Frontal cortex (tissue), 2 donors: ENCODE data around the gene LYRM2.

DNA sequence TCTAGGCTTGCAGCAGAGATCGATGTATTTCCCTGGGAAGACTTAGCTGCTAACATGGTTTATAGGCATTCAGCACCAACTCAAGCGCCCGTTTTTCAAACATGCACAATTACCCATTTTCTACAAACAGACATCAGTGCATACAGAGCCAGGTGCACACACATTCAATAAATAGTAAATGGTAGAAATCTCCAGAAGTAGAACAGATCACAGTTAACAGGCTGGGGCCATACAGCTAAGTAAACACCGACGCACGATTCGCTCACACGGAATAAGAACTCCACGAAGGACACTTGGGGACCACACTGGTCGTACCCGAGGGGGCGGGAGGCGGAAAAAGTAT, 744 bp downstream of the CNR1 start:
- RAMPAGE, long total RNA: no peak

DNA sequence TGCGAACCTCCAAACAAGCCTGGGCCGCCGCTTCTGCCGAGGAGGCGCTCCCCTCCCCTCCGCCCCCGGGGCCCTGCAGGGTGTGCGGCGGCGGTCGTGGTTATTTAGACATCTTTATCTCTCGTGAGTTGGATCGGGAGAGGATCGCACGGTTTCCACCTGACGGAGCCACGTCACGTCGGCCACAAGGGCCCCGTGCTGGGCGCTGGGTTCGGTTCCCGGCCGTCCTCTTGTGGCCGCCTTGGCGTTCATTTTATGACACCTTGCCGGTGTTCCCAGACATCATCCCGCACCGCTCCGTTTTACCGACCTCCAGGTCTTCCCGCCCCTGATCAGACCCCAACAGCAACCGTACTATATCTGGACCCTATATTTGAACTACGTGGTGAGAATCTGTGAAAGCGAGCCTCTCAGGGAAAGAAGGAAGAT, 1.3 kb upstream of the CNR1 start:
- RAMPAGE, long total RNA: no peak

DNA sequence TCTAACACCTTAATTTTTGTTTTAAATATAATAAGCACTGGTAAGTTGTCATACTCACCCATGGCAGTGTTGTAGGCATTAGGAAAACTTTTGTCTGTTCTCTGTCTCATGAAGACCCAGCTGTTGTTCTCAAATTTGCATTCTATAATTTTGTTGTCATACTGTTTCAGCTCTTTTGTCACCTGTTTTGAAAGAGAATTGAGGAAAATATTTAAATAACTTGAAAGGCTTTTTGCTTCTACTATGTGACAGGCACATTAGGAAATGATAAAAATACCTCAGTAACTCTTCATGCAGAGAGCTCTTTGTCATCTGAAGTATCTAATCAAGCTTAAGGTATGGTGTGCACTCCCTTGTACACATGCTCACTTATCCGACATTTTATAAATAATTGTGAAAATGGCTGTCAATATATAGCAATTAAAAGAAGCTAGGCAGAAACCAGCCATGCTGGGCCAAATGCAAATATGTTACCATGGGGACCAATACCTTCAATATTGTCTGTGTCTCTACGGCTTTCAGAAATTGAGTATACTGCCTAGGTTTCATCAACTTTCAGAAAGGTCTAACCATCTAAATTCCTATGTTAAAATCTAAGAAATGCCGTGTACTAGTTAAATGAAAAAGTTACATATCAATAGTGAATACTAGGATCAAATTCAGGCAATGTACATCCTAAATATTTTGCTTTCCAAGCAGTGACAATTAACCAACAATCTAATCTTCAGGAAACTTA, 349.0 kb downstream of the RNGTT start:
- RAMPAGE, long total RNA: no peak

DNA sequence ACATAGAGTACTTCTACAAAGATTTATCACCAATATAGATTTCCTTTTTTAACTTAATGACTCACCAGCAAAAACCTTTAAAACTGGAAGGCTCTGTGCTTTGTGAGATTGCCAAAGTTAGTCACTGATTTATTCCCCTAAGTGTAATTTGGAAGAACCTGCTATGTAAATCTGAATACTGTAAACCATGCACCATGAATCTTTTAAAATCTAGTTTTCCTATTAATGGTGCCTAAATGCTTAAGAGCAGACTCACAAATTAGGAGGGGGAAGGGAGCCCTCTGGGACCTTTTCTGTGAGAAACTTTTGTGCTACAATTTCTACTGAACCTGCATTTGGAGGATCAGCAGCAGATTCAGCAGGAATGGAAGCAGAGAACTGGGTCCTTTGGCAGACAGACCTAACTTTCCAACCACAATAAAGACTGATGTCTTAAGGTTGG, 57.7 kb upstream of the PNRC1 start:
- RAMPAGE, long total RNA: no peak

- RAMPAGE, long total RNA: no peak
Observed at GRCh38 chr6:89158084-89158746, 12.4 kb downstream of the PM20D2 start.

- RAMPAGE, long total RNA: no peak
Observed at GRCh38 chr6:89297776-89298153, 17.3 kb downstream of the GABRR2 start.

- RAMPAGE, long total RNA: start-site peak on the minus strand at chr6:89638410-89638507, 51 and 7 reads in 2 replicates; start-site peak on the minus strand at chr6:89638734-89638749, 211 and 30 reads in 2 replicates
Observed at GRCh38 chr6:89638298-89639298, at the start of gene LYRM2. TSS of gene LYRM2 (minus strand) at chr6:89638747.

DNA sequence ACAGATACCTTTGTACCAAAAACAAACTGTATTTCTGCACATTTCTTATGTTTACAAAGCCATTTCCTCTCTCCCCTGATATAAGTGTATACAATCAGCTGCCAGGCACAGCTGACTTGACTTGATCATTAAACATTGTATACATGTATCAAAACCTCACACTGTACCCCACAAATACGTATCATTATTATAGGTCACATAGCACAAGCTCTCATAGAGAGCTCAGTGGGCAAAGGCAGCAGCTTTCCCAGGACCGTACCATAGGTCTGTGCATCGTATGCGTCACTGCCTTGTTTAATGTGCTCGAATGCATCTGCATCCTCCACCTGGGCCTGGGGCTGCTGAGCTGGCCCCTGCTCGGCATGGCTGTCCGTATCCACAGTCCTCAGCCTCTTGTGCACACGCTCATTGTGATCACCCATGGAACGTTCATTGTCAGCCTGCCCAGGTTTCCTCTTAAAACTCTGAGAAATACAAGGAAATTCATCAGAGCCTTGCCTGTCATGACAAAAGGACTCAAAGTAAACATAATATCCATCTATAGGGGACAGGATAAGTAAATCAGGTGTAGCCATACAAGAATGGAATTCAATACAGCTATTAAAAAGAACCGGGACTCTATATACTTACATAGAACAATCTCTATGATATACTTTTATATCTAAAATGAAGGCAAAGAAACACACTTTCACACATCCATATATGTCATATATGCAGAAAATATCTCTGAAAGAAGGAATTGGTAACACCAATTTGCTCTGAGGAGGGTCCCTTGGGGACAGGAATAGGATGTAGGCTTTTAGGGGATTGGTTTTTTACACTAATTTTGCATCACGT, 17.2 kb upstream of the LYRM2 start:
- RAMPAGE, long total RNA: no peak

DNA sequence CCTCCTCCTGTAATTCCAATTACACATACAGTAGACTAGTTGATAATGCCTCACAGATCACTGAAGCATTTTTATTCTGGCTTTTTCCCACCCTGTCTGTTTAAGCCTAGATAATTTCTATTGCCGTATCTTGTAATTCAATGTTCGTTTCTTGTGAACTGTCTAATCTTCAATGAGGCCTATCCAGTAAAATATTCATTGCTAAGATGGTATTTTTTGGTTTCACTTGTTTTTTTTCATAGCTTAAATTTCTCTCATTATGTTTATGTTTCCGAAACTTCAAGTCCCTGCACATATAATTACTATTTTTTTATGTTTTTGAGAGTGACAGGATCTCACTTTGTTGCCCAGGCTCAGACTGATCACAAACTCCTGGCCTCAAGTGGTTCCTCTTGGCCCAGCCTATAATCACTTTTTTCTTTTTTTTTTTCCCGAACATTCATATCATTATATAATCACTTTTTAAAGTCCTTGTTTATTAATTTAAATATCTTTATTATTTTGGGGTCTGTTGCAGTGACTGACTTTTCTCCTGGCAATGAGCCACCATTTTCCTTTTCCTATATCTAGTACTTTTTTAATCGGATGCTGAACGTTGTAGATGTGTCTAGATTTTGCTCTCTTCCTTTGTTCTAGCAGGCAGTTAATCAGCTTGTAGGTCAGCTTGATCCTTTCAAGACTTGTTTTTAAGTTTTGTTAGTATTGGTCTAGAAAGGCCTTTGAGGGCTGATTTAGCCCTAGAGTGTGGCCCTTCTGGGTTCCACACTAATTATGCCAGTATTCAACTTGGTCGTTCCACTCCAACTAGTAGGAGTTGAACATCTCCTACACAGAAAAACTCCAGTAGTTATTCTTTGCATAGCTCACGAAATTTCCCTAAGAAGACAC, 11.7 kb downstream of the MDN1 start:
- RAMPAGE, long total RNA: no peak

DNA sequence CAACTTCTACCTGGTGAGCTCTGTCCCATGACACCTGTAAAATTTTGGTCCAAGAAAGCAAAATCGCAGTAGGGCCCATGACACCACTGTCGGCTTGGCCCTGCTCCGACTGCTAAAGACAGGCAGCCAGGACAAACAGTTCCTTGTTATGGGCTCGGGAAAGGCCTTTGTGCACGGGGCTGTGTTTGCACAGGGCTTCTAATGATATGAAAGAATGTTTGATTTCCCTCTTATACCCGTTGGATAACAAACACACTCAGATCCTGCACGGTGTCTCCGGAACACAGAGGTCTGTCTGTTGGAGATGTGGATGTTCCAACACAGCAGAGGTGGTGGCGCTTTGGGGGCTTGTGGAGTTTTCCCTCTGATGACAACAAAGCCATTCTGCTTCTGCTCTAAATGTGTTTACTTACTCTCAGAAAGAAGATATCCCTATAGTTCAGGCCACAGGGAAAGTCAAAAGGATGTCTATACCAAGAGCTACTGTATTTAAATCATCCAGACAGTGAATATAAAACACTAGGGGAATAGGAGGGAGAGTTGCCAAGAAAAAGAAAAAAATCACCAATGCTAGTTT, 47.2 kb downstream of the GJA10 start:
- RAMPAGE, long total RNA: no peak

DNA sequence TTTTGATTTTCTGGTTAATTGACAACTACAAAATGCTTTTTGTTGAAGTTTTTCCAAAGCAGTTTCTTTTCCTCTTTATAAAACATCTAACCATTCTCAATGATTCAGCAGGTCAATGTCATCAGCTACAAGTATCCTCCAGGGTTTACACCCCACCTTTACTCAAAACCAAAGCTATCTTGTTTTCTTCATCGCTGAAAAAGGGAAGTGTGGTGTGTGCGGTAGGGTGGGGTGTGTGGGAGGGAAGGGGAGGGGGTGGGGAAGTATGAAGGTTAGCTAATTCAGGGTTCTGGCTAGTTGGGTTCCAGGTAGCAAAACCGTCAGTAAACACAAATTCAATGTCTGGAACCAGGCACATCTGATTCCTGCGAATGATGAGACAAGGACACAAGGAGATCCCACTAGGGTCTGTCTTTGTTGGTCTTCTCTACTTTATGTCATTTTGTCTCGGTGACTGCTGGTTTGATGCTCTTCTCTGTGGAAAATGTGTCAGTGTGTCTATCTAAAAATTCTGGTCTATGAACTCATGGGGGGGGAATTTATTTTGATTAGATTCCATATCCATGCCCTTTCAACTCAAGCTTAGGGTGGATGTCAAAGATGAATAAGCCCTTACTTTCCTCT, 189.7 kb downstream of the GJA10 start:
- RAMPAGE, long total RNA: no peak

DNA sequence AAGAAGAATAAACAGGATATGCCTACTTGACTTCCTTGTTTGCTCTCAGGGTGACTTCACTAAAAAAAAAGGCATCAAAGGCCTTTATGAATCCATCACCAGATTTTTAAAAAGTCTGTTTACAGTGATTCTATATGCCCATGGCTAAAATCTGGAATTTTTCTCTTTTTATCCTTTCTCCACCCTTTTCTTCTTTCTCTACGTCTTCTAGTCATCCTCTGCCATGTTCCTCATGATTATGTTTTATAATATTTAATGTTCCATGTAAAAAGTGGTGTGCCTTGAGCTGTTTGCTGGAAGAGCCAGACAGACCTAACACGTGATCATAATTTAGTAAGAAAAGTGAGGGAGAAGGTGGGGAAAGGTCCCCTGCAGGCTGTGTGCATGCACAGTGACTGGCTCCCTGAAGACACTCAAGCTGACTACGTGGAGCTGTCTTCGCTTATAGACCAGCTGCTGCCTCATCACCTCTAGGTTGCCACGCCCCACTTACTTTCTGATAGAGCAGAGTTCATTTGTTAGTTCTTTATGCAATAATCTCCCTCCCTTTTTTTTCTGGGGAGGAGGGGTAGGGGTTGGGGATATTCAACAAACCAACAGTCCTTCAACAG, 157.5 kb downstream of the BACH2 start:
- RAMPAGE, long total RNA: no peak

- RAMPAGE, long total RNA: no peak
Observed at GRCh38 chr6:90350685-90351143, 54.1 kb upstream of the BACH2 start.

DNA sequence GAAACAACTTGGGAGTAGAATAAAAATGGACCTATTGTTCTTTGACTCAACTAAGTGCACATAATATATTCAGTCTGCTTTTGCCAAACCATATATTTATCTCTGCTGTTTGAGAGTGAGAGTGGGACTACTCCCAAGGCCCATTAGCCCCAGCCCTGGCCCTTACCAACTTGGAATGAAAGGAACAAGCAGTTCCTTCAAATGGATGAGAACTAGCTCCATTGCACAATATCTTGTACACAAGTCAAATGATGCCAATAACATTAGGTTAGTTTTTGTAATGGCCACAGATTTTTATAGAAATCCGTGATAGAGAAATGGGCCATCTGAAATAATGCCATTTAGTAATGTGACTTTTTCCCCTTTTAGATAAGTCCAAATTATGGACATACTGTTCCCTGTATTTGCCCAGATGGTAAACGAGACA, 117.0 kb downstream of the MAP3K7 start:
- RAMPAGE, long total RNA: no peak

DNA sequence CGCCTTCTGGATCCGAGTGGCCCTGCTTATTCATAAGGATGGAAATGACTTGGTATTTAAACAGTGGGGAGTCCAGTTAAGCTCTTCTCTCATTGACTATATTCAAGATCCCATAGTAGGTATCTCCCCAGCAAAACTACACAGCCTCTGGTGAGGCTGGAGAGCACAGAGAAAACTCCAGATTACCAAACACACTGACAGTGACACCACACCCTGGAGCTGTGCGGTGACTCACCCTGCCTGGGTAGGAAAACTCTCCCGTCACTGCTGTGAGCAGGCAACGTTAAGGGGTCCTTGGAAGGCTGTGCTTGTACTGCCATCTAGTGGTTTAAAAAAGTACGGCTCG, 107.7 kb downstream of the MAP3K7 start:
- RAMPAGE, long total RNA: no peak

DNA sequence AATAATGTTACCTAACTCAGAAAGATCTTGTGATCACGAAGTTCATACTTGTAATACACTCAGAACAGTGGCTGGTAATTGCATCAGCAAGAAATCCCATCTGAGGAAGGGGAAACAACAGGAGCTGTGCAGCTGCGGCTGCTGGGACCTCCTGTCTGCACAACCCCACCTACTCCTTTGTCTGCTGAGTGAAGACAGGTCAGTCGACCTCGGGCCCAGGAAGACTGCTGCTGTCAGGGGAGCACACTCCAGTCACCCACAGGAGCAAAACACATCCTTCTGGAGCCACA, 90.3 kb downstream of the MAP3K7 start:
- RAMPAGE, long total RNA: no peak

DNA sequence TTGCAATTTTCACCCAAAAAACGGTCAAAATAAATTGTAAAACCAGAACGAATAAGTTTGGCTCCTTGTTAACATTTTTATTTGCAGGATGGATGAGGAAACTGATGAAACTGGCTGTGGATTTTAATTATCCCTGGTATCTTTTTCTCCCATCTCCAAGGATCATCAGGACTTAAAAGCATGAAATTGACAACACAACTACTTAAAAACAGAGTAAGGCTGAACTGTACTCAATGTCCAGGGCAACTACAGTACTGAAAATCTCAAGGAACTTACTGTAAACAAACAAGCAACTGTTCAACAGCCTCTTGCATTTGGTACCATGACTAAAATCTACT, 72.8 kb downstream of the MAP3K7 start:
- RAMPAGE, long total RNA: no peak

GRCh38 chr6:90586370-90586628, 573 bp downstream of the MAP3K7 start:
- RAMPAGE, long total RNA: no peak

- RAMPAGE, long total RNA: no peak
Observed at GRCh38 chr6:90610143-90610658, 23.3 kb upstream of the MAP3K7 start.

GRCh38 chr6:91299388-91300006, 712.6 kb upstream of the MAP3K7 start:
- RAMPAGE, long total RNA: no peak